Endothelial cell (in vitro differentiated cells): ENCODE measurements around a stretch of chr1.

- PRO-cap: no peak
Measured at GRCh38 chr1:228370903-228371970, 35.4 kb downstream of the TRIM11 start.

GRCh38 chr1:228401975-228402465 is 4.6 kb downstream of the TRIM11 start:
- PRO-cap: no peak

- PRO-cap: no peak
Measured at GRCh38 chr1:228635239-228635905, 99.9 kb upstream of the RHOU start.

DNA sequence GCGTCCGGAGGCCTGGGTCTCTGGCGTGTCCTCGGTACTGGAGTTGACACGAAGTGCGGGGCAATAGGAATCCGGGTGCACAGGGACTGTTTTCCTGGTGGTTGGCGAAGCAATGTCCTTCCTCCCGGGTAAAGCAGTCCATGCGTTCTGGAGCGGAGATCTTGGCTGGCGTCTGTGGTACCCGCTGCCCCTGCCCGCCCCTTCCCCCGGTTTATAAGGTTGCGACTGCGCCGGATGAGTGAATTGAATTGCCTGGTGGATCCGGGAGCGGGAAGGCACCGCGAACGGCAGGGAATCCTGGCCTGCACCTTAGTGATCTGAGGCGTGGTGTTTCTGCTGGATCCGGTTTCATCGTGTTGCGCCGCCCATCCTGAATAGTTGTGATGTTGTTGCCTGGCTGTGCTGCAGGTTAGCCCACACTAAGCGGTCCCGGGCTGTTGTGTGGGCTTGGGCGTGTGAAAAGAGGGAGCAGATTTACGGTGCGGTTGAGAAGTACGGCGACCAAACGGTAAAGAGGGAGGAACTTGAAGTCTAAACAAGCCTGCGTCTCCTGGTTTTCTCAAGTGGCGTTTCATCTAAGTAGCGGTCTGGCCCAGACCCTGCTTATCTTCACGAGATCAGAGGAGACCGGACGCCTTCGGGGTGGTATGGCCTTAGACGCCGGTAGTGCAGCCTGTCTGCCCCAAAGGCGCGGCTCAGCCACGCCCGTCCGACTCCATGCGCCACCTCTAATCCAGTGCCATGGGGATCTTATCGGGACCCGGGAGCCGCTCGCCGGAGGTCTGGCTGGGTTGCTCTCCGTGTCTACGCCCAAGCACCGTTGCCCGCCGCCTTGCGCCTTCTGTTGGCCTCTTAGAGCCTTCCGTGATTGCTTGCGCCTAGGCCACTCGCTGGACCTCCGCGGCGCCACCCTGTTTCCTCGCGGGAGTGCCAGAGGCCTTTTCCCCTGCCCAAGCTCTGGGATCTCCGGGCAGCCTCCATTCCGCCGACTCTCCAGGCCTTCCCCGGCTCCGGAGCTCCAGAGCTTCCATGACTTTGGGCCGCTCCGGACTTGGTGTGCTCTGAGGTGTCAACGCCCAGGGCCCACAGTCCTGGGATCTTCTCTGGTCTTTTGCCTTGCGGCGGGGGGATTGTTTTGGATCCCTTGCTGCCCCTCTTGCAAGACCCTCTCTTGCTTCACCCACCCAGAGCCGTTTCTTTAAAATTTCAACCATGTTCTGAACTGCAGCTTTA is 87.5 kb upstream of the RHOU start:
- PRO-cap: no peak

GRCh38 chr1:228681107-228681586 is 54.1 kb upstream of the RHOU start:
- PRO-cap: no peak

DNA sequence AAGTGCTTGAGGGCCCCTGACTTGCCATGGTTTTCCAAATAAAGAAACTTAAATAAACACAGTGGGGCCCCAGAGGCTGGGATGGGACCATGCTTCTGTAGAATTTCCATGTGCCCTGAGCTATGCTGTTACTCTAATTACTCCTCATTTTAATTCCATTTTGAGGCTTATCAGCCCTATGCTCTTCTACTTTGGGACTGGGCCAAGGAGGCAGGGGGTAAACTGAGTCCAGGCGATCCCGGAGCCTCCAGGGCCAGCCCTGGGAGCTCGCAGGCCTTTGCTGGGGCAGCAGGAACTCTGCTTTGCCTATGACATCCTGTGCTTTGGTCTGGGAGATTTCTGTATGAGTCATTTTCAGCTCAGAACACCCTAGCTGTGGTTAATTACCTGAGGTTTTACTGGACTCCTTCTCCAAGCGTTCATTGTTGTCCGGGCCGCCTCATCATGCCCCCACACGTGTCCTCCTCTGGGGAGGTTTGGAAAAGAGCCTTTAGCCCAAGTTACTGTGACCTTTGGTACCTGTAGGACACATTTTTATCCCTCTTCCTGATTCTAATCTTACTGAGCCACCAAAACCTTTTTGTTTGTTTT is 95.7 kb downstream of the RHOU start:
- PRO-cap: no peak

- PRO-cap: no peak
Measured at GRCh38 chr1:228842000-228842712, 106.9 kb downstream of the RHOU start.

DNA sequence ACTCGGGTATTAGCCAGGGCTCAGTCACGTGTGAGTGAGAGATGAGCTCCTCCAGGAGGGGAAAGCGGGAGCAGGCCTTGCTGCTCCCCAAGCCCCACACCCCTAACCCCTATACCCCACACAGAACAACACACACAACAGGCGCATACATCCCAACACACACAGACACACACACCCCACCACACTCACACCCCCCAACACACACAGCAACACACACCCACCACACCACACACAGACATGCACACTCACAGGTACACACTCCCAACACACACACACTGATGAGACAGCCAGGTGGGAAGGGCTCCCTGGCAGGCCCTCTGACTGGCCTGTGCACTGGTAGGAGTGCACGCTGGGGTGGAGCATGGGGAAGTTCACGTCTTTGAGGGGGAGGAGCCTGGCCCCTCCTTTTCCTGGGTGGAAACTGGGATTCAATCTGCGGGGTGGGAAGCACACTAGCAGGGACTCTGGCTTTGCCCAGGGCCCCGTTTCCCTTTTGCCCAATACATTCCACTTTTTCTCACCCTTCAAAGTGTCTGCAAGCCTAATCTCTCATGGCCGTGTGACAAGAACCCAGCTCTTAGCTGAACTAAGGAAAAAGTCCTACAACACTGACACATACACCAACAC is 116.8 kb downstream of the RHOU start:
- PRO-cap: no peak

GRCh38 chr1:228905607-228906134 is 170.4 kb downstream of the RHOU start:
- PRO-cap: no peak

- PRO-cap: no peak
Measured at GRCh38 chr1:228930508-228931182, 195.4 kb downstream of the RHOU start.

DNA sequence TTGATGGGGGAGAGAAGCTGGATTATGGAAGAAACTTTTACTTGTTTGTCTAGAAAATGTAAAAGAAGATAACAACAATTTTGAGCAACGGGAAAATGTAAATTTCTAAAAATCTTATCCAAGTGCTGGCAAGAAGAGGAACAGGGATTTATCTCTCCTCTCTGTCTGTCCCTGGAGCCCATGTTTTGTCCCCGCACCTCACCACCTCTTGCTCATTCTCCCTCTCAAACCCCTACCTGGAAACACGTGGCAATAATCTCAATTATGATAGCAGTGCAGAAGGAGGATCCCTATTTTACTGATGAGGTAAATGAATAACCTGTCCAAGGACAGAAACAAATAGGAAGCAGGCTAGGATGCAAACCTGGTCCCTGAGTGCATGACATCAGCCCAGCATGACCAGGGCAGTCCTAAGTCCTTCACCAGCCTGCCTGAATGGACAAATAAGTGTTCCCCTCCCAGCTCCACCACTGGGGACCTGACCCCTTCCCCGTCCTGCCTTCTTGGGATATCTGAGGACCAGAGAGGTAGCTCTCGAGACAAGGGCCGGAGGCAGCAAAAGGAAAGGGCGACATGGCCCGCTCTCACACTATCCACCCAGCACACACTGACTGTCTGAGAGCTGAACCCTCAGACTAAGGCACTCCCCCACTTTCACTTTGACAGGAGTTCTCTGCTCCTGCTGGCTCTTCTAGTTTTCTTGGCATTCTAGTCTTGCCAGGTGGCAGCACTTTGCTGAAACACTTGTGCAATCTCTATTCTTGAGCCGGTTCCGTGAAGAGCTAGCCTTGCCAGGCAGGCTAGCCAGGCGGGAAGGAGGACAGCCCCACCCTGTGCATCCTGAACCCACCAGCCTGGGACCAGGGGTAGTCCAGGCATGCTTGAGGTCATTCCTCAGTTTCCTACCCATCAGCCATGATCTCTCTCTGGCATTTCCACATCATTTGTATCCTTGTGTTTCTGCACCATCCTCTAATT is 251.3 kb upstream of the RAB4A start:
- PRO-cap: no peak

GRCh38 chr1:229027567-229028125 is 243.3 kb upstream of the RAB4A start:
- PRO-cap: no peak

DNA sequence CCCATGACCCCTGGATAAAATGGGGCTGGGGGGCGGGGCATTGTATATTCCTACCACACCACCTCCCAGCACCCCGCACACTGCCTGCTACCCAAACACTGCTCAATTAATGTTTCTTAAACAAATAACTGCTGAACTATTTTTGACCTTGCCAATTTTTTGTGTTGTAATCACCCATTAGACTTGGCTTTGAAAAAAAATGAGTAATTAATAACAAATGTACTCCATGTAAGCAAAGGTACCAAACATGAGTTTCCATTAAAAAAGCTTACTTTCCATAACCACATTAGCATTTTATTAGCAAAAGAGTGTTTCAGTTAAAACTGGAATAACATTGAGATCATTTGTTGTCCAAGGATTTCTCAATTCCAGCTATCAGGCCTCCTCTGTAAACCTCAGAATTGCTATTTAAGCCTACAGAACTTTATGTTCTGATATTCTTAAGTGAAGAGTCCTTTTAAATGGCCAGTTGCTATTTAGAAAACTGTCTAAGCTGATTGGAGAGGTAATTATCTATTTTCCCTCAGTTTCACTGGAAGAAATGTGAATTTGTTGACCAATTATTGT is 167.9 kb upstream of the RAB4A start:
- PRO-cap: no peak

DNA sequence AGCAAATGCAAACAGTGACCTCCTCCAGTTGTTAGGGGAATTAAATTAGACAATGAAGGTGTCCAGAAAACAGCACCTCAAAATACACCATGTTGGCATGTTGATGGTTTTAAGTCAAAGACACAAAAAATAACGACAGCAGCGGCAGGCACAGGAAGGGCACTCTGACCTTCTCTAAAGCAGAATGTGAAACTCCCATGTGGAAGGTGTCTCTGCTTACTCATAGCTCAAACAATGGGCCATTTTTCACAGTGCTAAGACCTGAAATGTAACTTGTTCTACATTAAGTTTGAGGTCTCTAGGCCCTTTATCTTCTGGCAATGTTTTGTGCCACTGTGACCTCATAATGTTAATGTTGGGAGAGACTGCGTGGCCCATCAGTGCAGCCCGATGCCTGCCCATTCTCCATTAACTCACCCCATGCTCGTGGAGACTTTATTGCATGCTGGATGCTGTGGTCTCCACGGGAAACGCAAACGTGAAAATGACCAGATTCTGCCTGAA is 105.5 kb upstream of the RAB4A start:
- PRO-cap: no peak

GRCh38 chr1:229230242-229231027 is 40.5 kb upstream of the RAB4A start:
- PRO-cap: no peak

DNA sequence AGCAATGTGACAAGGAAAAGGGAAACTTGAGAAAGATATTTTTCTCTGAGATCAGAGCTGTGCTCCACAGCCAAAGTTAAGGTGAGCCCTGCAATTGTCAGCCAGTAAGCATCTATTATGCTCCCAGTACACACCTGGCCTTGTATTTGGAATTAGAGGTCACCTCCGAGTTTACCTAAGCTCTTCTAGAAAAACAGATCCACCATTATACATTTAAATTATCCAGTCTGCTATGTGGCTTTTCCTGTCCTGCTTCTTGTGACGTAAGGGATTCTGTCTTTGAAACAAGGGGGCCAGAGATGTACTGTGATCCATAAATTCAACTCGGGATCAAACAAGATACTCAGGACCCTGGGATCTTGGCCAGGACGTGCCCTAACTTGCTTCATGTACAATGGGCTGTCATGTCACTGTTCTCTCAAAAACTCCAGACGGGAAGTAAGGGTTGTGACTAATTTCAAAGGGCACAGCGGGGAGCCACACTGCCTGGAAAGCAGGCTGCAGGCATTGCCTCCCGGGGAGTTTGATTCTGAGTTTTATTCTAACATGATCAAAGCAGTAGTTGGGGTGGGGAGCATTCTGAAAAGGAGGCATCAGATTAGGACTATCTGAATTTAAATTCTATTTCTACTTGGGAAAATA is 39.6 kb upstream of the RAB4A start:
- PRO-cap: bidirectional peak, plus-strand start at position 460 of the sequence, minus-strand start at position 396 of the sequence

- PRO-cap: no peak
Measured at GRCh38 chr1:229292846-229293255, 21.9 kb downstream of the RAB4A start.

- PRO-cap: no peak
Measured at GRCh38 chr1:229407178-229407811, 26.6 kb downstream of the ACTA1 start.

DNA sequence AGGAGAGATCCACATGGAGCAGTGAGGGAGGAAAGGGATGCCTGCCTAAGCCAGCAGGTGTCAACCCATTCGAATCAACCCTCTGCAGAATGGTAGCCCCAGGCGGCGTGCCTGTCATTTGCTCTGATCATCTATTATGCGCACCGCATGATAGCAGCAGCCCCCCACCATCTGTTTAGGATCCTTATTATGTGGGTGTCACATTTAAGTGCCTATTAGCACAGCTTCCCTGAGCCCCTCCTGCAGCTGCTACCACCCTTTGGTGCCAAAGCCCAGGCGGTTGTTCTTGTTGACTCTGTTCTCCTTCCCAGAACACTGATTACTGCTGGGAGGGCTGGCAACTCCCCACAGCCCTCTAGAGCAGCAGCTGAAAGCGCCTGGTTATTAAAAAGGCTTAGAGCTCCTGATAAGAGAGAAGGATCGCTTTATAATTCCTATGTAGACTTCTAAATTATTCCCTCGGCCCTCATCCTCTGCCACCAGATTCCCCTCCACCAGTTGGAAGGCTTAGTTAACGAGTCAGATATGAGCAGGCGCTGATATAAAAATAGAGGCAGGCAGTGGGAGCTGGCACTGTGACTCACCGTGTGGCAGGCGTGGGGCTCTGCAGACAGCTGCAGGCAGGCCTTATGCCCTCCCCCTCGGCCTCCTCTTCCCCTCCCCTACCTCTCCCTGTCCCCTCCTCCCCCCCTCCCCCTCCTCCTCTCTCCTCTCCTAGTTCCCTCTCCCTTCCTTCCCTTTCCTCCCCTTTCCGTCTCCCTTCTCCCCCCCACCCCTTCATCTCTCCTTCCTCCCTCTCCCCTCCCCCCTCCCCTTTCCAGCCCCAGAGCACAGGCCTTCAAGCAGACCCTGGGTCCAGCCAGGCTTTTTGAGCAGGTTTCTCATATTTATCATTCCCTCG is 23.0 kb downstream of the ACTA1 start:
- PRO-cap: no peak

DNA sequence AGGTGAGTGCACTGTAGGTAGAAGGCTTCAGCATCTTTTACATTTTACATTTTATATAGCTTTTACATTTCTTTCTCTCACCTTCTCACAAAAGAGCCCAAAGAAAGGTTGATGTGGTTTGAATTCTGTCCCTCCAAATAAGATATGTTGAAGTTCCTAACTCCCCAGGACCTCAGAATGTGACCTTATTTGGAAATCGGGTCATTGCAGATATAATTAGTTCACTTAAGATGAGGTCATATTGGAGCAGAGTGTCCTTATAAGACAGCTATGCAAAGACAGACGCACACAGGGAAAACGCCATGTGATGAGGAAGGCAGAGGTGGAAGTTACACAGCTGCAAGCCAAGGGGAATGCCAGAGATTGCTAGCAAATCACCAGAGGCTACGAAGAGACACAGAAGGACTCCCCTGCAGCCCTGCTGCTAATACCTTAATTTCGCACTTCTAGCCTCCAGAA is 5.1 kb upstream of the ABCB10 start:
- PRO-cap: unidirectional peak, plus-strand start at position 369 of the sequence